Liver (tissue), 9 donors: ENCODE measurements around a stretch of chr14.

- PRO-cap, 5 experiments = no peak in any of the 5 experiments
- RAMPAGE, long total RNA, 2 experiments = no peak in any of the 2 experiments
- RRBS = no CpG with 5 or more reads among the region's 7 CpGs
Observed at GRCh38 chr14:103502027-103502572, 20.5 kb downstream of the CKB start.

- PRO-cap, 5 experiments = no peak in any of the 5 experiments
- RAMPAGE, long total RNA, 2 experiments = no peak in any of the 2 experiments
- RRBS = 70% methylated on average over 1 of the region's 32 CpGs
Observed at GRCh38 chr14:103519627-103520441, 2.8 kb downstream of the CKB start.

DNA sequence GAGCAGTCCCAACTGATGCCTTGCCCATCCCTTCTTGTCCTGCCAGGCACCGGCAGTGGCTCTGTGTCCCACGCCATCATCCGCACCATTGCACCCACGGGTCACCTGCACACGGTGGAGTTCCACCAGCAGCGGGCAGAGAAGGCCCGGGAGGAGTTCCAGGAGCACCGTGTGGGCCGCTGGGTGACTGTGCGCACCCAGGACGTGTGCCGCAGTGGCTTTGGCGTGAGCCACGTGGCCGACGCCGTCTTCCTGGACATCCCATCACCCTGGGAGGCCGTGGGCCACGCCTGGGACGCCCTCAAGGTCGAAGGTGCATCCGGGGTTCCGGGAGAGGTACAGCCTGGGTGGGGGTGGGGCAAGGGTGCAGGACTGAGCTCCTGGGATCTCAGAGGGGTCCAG, 3.5 kb downstream of the TRMT61A start:
- PRO-cap, 5 experiments = no peak in any of the 5 experiments
- RAMPAGE, long total RNA, 2 experiments = no peak in any of the 2 experiments
- RRBS = 96% methylated on average over 5 of the region's 23 CpGs

GRCh38 chr14:103534351-103535116, 5.5 kb downstream of the TRMT61A start:
- PRO-cap, 5 experiments = no peak in any of the 5 experiments
- RAMPAGE, long total RNA, 2 experiments = no peak in any of the 2 experiments
- RRBS = 92% methylated on average over 7 of the region's 27 CpGs

GRCh38 chr14:103542014-103543130, 13.4 kb downstream of the TRMT61A start:
- PRO-cap, 5 experiments = no peak in any of the 5 experiments
- RAMPAGE, long total RNA, 2 experiments = no peak in any of the 2 experiments
- RRBS = 56% methylated on average over 5 of the region's 40 CpGs

DNA sequence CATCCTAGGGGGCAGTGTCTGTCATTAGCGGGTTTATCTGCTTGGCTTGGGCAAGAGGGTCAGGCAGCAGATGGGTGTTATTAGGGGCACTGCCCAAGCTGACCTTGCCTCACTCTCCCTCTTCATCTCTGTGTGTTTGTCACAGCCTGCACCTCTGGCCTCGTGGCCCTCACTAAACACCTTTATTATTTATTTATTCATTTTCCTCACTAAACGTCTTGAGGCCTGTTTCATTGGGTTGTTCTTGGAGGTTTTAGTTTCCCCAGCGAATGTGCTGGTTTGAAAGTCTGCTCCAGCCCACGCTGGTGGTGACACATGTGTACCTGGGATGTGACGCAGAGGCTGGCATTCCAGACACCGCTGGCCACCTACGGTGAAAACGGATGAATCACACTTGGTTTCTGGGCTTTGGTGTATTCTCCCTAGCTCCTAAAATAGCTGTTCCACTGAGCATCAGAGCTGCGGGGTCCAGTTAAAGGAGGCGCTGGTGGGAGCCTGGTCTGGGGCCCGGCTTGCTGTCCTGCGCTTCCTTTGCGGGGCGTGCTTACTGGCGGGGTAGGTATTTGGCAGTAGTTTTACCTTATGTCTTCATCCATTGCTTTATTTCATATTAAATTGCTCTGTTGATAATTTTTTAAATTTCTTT, 6.1 kb downstream of the ZFYVE21 start:
- PRO-cap, 5 experiments = no peak in any of the 5 experiments
- RAMPAGE, long total RNA, 2 experiments = no peak in any of the 2 experiments
- RRBS = no CpG with 5 or more reads among the region's 16 CpGs

- PRO-cap, 5 experiments = no peak in any of the 5 experiments
- RAMPAGE, long total RNA, 2 experiments = no peak in any of the 2 experiments
- RRBS = no CpG with 5 or more reads among the region's 7 CpGs
Observed at GRCh38 chr14:103735500-103735815, 19.8 kb downstream of the ZFYVE21 start.

GRCh38 chr14:103735888-103736810, 20.5 kb downstream of the ZFYVE21 start:
- PRO-cap, 5 experiments = no peak in any of the 5 experiments
- RAMPAGE, long total RNA, 2 experiments = no peak in any of the 2 experiments
- RRBS = no CpG with 5 or more reads among the region's 24 CpGs

GRCh38 chr14:103748410-103748916, 32.9 kb downstream of the ZFYVE21 start:
- PRO-cap, 5 experiments = no peak in any of the 5 experiments
- RAMPAGE, long total RNA, 2 experiments = no peak in any of the 2 experiments
- RRBS = no CpG with 5 or more reads among the region's 7 CpGs

DNA sequence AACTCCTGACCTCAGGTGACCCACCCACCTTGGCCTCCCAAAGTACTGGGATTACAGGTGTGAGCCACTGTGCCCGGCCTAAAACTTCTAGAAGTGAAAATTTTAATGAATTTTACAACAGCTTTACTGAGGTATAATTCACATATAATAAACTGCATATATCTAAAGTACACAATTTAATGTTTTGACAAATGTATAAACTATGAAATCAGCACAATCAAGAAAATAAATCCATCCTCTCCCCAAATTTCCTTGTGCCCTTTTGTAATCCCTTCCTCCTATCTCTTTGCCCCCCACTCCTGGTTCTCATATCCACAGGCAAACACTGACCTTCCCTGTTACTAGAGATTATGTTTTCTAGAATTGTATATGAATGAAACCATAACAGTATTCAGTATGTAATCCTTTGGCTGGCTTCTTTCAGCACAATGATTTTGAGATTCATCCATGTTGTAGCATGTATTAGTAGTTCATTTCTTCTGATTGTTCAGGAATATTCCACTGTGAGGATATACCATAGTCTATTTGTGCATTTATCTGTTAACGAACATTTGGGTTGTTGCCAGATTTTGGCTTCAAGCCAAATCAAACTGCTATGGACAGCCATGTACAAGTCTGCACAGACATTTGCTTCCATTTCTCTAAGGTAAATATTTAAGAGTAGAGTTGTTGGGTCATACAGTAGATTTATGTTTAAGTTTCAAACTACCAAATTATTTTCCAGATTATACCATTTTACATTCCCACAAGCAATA, 56.3 kb downstream of the ZFYVE21 start:
- PRO-cap, 5 experiments = no peak in any of the 5 experiments
- RAMPAGE, long total RNA, 2 experiments = no peak in any of the 2 experiments
- RRBS = no CpG with 5 or more reads among the region's 2 CpGs

DNA sequence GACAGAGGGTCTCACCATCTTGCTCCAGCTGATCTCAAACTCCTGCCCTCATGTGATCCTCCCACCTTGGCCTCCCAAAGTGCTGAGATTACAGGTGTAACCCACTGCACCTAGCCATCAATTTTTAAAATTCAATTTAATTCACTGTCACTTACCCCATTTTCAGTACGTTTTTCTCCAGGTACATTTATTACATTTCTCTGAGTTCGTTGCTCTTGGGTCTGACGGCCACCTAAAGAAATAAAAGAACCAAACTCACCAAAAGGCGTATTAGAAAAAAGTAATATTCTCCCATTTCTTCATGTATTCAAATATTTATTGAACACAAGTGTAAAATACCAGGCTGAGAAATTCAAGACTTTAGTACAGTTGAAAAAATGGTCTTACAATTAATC, 63.0 kb downstream of the ZFYVE21 start:
- PRO-cap, 5 experiments = no peak in any of the 5 experiments
- RAMPAGE, long total RNA, 2 experiments = no peak in any of the 2 experiments
- RRBS = no CpG with 5 or more reads among the region's 4 CpGs

DNA sequence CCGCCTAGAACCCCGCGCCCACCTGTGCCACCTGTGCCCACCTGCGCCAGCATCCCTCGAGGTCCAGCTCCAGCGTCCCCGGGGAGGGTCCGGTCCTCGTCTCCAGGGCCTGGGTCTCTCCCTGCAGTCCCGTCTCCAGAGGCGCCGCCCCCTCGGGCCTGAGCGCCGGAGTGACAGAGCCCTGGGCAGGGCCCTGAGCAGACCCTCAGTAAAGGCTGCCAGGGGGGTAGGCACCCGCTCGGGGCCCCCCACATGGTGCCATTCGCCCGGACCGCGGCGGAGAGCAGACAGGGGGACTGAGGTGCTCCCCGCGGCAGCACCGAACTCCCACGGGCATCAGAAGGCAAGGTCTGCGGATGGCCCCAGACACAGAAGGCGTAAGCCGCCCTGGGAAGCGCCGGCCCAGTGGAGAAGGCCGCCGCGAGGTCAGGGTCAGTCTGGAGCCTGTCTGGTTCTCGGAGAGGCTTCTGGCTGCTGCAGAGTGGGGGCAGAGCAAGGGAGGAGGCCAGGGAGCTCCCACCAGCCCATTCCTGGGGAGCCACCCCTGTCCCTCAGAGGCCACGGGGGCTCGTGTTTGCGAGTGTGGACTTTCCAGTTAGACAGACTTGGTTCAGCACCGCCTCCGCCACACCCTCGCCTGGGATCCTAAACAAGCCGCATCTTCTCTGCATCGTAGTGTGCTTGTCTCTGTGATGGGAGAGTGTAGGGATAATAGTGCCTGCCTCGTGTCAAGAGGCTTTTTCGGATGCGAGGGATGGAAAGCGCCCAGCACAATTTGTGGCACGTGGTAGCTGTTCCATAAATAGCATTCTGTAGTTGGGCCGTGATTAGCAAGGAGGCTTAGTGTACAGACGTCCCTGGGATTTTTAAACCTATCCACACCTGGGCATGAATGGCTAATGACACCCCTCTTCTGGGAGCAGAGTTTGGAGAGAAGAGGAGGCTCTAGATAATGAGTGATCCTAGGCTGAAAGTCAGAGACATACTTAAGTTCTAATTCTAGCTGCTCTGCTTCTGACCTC, 1.2 kb upstream of the PPP1R13B start:
- PRO-cap, 5 experiments = no peak in any of the 5 experiments
- RAMPAGE, long total RNA, 2 experiments = no peak in any of the 2 experiments
- RRBS = 7% methylated on average over 11 of the region's 50 CpGs

GRCh38 chr14:103854652-103856021, 7.8 kb upstream of the PPP1R13B start:
- PRO-cap, 5 experiments = no peak in any of the 5 experiments
- RAMPAGE, long total RNA, 2 experiments = no peak in any of the 2 experiments
- RRBS = no CpG with 5 or more reads among the region's 24 CpGs

DNA sequence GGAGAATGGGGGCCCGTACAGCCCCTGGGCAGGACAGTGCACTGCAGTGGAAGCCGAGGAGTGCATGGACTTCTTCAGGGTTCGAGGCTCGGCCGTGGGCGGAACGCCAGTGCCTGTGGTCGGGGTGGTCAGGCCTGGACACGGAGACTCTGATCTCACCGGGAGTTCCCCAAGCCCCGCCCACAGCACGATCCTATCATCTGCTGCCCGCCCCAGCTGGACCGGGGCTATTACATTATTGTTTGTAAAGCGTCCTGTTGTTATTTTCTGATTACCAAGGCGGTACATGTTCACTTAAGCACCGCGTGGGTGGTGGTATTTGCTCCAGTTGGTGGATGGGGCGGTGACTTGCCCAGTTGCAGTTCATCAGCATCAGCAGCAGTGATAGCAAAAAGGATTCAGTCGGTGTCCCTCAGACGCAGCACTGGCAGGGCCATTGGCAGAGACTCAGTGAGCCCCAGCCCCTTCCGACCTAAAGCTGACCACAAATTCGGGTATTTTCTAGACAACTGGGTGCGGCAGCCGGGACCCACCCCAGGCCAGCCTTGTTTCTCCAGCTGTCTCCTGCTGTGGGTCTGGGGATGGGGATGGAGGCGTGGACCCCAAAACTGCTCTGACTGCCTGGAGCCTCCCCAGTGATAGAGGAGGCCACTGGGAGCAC, 31.6 kb downstream of the ATP5MJ start:
- PRO-cap, 5 experiments = peak in 2 of 5 experiments; most common plus-strand start position 390 of the sequence (in 2); most common minus-strand start position 151 of the sequence (in 1)
- RAMPAGE, long total RNA, 2 experiments = no peak in any of the 2 experiments
- RRBS = 25% methylated on average over 5 of the region's 26 CpGs

- PRO-cap, 5 experiments = no peak in any of the 5 experiments
- RAMPAGE, long total RNA, 2 experiments = no peak in any of the 2 experiments
- RRBS = no CpG with 5 or more reads among the region's 3 CpGs
Observed at GRCh38 chr14:104049880-104050203, 35.7 kb upstream of the ASPG start.

DNA sequence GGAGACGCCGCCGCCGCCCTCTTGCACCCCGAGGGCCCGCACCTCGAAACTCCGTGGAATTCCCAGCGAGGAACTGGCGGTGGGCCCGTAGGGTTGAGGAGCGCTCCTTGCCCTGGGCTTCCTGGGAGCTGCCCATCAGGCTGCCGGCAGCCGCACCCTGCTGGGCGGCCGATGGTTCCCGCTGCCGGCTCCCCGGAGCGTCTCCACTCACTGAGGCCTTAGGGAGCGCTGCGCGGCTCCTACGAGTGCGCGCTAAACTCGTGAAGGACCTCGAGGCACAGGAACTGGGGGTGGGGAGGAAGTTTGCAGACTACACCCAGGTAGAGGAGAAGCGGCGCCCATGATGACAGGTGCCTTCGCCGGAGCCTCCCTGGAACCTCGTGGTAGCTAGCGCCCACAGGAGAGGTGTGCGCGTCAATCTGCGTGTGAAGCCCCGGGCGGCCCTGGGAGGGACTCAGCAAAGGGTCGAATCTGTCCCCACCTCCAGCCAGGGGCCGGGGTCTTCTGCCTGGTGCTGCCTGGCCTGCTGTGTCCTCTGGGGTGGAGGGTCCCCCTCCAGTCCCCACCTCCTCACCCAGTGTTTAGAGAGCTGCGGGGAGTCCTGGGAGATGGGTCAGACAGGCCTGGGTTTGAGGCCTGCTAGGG, 20.5 kb upstream of the KIF26A start:
- PRO-cap, 5 experiments = no peak in any of the 5 experiments
- RAMPAGE, long total RNA, 2 experiments = no peak in any of the 2 experiments
- RRBS = 59% methylated on average over 16 of the region's 42 CpGs

- PRO-cap, 5 experiments = no peak in any of the 5 experiments
- RAMPAGE, long total RNA, 2 experiments = no peak in any of the 2 experiments
- RRBS = 7% methylated on average over 24 of the region's 45 CpGs
Observed at GRCh38 chr14:104138954-104139498, 639 bp downstream of the KIF26A start.

DNA sequence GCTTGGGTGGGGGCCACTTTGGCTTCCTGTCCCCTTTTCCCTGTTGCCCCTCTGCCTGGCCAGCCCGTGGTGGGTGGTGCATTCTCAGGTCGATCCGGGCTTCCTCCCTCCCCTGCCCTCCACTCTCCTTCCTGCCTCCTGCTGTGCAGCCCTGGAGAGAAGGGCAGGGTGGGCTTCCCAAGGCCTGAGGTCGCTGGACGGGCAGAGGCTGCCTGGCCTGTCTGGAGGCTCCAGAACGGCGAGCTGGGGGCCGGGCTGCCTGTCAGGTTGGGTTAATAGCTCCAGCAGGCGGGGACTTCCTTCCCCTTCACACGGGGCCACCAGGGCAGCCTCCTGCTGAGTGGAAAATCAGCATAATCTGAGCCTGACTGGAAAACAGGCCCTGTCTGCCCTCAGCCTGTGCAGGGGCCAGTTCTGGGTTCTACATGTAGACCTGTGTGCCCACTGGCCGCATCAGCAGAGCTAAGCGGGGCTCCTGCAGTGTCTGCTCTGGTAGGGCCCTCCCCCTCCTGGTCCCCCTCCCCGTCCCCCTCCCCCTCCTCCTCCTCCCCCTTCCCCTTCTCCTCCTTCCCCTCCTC, 11.3 kb downstream of the KIF26A start:
- PRO-cap, 5 experiments = no peak in any of the 5 experiments
- RAMPAGE, long total RNA, 2 experiments = no peak in any of the 2 experiments
- RRBS = no CpG with 5 or more reads among the region's 13 CpGs

DNA sequence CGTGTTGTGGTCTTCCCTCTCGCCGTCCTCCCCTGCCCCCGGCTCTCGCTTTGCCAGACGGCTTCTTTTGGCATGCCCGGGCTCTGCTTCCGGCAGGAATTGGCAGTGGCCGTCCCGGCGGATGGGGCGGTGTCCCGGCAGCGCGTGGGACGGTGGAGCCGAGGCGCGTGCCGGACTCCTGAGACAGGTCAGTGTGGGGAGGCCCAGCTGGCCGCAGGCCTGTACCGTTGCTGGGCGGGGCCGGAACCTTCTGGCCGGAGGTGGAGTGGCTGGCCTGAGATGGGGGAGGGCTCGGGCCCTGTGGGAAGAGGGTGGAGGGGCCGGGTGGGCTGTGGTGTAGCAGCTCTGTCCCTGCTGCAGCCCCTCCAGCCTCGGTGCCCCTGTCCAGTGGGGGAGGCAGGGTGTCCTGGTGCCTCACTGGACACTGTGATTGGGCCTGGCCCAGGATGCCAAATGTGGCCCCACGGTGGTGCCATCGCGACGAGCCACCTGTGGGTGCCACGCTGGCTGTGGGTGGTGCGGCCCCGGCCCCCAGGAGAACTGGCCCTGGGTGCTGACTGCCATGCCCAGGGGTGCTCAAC, 17.3 kb downstream of the KIF26A start:
- PRO-cap, 5 experiments = no peak in any of the 5 experiments
- RAMPAGE, long total RNA, 2 experiments = no peak in any of the 2 experiments
- RRBS = 70% methylated on average over 17 of the region's 35 CpGs

- PRO-cap, 5 experiments = no peak in any of the 5 experiments
- RAMPAGE, long total RNA, 2 experiments = no peak in any of the 2 experiments
- RRBS = 18% methylated on average over 2 of the region's 21 CpGs
Observed at GRCh38 chr14:104293501-104294433, 155.4 kb downstream of the KIF26A start.